Mucosa of descending colon (tissue), 1 donor: Measurements from ENCODE around the genes INPP5E and SEC16A.

DNA sequence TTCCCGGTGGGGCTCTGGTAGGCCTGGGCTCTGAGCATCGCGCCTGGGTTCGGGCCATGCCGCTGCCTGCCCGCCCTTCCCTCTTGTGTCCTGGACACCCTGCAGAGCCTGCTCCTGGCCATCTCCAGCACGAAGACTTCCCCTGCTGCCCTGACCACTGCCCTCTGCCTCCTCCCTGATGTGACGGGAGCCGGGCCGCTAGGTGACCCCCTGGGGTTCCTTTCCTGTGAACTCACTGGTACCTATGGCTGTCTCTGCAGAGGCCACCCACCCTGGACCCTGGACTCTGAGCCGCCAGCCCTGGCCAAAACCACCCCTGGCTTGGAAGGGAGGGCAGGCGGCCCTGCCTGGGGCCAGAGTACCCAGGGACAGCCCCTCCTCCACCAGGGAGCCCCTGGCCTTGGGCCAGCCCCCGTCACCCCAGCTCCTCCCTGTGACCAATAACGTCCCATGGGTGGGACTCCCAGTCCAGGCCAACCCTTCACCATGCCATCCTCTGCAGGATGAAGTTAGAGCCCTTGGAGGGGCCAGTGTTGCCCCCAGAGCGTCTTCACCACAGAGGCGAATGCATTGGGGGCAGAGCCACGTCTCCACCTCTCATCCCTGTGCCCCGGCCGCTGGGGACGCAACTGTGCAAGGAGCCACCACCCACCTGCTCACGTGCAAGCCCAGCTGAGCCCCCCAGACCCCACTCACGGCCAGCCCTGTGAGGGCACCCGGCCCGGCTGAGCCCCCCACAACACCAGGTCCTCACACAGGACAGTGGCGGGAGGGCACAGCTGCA lies 33.1 kb upstream of the UBAC1 start:
- PRO-cap = no peak

DNA sequence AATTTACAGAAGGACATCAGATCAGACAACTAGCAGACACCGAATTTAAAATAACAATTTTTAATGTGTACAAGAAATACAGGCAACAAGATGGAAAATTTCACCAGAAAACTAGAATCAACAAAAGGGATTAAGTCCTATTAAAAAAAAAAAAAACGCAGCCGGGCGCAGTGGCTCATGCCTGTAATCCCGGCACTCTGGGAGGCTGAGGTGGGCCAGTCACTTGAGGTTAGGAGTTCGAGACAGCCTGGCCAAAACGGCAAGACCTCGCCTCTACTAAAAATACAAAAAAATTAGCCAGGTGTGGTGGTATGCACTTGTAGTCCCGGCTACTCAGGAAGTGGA lies 64.3 kb upstream of the UBAC1 start:
- PRO-cap = no peak

DNA sequence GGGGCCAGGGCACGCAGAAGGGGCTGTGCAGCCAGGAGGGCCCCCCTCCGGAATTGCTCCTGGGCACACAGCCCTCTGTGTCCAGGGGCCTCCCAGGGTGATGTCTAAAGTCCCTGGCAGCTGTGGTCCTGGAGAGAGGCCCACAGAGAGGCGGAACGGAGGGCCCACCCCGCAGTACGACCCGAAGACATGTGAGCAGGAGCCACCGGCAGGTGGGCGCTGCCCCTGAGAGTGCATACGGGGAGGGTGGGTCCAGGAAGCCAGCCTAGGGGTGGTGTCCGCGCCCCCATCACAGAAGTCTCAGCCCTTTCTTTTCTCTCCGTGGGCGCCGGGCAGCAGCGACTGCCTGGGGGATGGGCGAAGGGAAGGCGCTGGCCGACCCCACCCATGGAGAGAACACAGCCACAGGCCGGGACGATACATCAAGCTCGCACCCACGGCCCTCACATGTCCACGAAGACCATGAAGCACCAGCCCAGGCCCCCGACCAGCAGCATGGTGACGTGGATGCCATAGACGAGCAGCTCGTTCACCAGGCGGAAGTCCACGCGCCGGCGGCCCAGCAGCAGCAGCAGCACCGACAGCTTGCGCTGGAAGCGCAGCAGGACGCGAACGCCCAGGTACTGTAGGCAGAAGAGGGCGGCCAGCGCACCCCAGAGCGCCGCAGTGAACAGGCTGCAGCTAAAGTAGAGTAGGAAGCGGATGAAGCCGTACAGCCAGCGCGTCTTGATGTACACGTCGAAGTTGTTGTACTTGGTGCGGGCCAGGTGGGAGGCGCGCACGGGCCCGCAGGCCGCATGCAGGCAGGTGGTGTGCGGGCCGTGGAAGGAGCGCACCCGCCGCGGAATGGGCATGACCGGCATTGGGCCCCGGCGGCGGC lies 2.4 kb downstream of the TMEM250 start:
- PRO-cap = no peak

DNA sequence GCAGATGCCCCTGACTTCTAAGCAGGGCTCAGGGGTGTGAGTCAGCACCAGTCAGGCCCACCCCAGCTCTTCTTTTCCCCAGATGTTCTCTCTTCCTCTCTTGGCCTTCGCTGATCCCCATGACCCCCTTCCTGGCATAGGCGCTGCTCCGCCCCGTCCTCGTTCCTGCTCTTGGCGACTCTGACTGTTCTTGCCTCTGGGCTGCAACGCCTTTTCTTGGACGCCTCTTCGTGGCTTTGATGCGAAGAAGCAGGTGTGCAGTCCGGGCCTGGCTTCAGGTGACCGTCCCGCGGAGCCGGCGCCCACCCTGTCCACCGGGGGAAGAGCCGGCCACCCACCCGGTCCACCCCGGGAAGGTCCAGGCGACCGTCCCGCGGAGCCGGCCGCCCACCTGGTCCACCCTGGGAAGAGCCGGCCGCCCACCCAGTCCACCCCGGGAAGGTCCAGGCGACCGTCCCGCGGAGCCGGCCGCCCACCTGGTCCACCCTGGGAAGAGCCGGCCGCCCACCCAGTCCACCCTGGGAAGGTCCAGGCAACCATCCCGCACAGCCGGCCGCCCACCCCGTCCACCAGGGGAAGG lies 6.0 kb upstream of the QSOX2 start:
- PRO-cap = unidirectional peak, minus-strand start at position 285 of the sequence

- PRO-cap = no peak
Measured at GRCh38 chr9:136254303-136255110, 8.9 kb upstream of the QSOX2 start.

- PRO-cap = no peak
Measured at GRCh38 chr9:136328025-136328247, 597 bp downstream of the GPSM1 start.

- PRO-cap = no peak
Measured at GRCh38 chr9:136331234-136331789, 4.0 kb downstream of the GPSM1 start.

DNA sequence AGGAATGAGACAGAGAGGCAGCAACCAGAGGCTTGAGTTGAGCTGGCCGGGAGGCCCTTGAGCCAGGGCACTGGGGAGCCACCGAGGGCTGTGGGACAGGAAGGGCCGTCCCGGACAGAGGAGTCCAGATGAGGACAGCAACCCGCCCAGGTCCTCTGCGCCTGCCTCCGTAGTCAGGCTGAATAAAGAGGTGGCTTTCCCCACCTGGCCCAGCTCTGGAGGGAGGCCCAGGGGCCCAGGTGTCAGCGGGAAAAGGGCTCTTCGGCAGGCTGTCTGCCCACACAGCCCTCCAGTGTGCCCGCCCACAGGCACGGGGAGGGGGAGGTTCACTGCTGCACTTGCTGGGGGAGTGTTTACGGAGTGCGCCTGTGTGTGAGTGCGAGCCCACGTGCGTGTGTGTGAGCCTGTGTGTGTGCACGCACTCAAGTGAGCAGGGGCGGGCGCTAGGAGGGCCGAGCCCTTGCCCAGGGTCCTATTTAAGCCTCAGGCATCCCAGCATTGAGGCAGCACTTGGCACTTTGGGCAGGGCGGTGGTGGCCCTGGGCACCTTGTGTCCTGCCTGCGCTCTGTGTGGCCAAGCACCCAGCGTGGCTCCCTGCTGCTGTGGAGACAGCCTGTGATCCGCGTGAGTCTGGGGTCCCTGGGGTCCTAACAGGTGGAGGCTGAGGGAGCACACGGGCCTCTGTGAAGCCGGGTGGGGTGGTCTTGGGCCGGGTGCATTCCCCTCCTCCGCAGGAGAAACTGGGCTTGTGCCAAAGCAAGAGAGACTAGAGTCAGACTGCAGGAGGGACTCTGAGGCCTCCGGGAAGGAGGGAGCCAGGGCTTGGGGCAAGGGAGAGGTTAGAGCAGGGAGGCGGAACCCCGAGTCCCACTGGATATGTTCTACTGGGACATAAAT lies 10.8 kb downstream of the DNLZ start:
- PRO-cap = no peak

- PRO-cap = no peak
Measured at GRCh38 chr9:136361639-136362174, 1.8 kb downstream of the DNLZ start.

DNA sequence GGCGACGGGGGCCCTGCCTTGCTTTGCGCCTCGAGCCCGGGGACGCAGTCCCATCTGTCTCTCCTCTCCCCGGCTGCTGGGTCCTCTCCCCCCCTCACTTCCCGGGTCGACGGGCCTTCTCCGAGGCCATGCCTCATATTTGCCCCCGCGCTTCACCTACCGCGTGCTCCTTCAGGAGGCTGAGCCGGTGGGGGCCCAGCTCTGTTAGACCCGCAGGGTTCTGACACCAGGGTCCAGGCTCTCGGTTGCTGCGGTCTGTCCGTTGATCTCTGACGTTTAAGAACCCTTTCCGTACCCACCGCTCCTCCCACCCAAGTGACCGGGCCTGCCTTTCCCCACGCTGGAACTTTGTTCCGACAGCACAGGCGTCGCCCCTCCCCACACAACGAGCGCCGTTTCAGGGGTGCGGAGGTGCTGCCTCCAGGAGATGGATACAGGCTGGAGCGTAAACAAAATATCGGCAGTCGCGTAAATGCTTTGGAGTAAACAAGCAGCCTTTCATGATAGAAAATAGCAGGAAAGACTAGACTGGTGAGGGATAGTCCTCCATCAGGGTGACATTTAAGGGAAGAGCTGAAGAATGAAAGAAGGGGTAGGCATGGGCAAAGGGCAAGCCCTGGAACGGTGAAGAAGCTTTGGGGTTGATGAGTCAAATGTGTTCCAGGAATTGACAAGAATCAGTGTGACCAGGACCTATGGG lies 567 bp downstream of the PMPCA start:
- PRO-cap = no peak

DNA sequence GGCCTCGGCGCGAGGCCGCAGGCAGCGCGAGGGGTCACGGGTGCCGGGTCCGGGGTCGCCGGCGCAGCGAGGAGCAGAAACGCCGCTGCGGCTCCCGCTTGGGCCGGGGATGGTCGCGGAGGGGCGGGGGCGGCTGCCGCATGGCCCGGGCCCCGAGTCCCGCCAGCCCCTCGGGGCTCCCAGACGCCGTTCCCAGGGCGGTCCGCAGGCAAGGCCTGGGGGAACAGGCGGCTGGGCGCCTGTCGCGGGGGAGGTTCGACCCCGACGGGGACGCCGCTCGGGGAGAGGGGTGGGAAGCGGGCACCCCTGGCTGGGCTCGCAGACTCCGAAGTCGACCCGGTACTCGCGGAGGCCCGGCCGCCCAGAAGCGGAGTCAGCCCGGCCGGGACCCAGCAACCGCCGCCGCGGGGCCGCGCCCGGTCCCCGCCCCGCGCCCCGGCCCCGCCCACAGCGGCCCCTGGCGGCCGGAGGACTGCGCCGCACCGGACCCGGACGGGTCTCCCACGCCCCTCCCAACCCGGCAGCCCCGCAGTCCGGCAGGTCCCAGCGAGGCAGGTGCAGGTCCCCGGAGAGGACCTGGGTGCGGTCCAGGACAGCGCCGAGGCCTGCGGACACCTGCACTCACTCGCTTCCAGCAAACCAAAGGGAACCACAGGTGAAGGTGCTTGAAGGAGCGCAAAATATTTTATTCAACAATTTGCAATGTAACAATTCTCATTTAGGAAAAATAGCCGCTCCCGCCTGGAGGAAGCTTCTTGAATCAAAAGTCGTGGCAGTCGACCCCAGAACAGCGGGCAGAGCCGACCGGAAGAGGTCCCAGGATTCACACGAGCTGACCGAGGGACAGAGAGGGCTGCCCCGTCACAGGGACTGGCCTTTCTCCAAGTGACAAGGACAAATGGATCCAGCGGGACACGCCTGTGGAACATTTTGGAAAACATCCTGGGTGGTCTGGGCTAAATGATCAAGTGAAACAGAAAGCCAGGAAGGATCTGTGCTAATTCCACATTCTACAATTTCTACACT lies at the start of gene INPP5E:
INPP5E (minus strand) TSS at position 406 of the 1,026 bp plus-strand sequence.
- PRO-cap = unidirectional peak, minus-strand start at position 406 of the sequence

- PRO-cap = unidirectional peak, minus-strand start at chr9:136483040; unidirectional peak, plus-strand start at chr9:136483563
Measured at GRCh38 chr9:136482855-136483673, at the start of gene SEC16A. Gene SEC16A (minus strand): TSS chr9:136483040.

DNA sequence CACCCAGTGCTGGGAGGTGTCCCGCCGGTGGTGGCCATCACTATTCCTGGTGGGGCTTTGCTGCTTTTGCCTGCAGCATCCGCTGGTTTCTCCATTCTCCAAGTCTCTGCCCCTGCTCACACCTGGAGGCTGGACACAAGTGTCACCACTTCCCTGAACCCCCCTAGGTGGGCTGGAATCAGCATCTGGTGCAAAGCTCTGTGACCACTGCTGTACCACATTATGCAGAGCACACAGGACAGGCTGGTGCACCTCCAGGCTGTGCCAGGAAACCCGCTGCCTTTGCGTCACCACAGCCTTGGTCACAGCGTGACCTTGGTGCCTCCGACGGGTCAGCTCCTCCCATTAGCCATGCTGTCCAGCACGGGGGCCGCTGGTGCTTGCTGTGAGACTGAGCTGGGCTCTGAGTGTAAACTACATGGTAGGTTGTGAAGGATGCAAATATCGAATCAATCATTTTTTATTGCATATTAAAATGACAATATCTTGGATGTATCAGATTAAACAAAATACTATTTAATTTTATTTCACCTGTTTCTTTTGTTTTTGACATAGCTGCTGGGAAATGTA lies 2.8 kb upstream of the SEC16A start:
- PRO-cap = no peak

- PRO-cap = bidirectional peak, plus-strand start at chr9:136526822, minus-strand start at chr9:136526791
Measured at GRCh38 chr9:136526553-136527074, 19.2 kb downstream of the NOTCH1 start.

GRCh38 chr9:136564357-136565181 lies 18.7 kb upstream of the NOTCH1 start:
- PRO-cap = no peak

DNA sequence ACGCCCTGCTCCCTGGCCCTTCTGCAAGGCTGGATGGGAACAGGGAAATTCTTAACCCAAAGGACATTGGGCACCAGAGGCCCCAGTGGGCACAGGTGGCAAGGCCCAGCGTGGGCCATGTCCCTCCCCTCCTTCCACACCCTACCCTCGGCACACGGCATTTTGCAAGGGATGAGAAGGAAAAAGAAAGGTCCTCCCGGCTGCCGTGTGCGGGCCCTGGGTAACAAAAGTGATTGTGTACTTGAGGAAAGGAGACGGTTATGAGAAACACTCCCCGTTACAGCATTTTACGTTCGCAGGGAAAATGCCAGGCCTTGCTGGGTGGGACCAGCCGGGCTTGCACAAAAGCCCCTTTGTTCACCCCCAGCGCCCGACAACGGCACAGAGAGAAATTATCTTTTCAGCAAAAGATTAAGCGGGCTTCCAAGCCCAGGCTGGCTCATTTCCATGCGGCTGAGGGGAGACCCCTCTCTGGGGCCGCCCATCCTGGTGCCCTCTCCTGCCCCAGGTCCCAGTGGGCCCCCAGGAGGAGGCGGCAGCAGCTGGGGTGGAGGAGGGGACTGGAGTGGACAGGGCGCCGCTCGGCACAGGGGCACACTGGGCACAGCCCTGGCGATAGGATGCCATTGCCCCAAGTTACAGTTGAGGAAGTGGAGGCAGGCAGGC lies 50.7 kb upstream of the NOTCH1 start:
- PRO-cap = bidirectional peak, plus-strand start at position 409 of the sequence, minus-strand start at position 231 of the sequence

DNA sequence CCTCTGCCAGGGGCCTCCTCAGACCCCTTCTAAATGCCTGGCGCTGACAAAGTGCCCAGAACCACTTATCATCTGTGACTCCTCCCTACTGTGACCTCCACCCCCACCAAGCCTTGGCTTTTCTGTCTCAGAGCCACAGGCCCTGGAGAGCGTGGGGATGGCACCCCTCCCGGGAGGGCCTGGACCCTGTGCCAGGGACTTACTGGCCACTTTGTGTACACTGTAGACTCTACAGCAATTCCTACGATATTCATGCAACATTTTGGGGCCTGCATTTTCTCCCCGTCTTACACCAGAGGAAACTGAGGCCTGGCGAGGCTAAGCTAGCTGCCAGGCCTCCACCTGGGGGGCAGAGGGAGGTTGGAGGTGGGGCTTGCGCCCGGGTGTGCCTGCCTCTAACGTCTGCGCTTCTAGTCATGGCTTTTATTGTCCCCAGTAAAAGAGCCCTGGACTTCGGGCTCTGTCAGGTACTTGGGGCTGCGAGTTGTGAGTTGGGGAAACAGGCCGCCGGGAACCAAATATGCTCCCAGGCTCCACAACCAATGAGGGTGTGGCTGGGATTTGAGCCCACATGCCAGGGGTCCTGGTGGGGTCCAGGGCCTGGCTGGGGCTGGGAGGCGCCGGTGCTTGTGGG lies 57.2 kb upstream of the NOTCH1 start:
- PRO-cap = unidirectional peak, plus-strand start at position 482 of the sequence

DNA sequence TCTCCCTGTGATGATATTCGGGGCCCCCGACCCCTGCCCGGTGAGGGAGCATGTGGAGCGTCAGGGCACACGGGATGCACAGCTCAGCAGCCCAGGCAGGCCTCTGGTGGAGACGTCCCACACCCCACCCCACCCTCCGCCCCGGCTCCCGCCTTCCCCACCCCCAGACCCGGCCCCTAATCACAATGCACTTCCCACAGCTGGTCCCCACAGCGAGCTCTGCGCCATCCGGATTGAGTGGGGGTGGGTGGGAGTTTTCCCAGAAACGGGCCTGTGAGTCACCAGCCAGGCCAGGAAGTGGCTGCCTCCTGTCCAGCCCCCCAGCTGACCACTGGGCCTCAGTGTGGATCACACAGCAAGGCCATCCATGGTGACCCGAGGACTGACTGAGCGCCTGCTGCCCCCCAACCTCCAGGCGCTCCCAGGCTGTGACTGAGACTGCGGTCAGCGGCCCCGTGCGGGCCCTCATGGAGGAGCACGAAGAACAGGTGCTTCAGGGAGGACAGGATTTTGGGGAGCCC lies 48.4 kb upstream of the EGFL7 start:
- PRO-cap = bidirectional peak, plus-strand start at position 331 of the sequence, minus-strand start at position 103 of the sequence

GRCh38 chr9:136615187-136616016 lies 47.3 kb upstream of the EGFL7 start:
- PRO-cap = unidirectional peak, minus-strand start at chr9:136615446

DNA sequence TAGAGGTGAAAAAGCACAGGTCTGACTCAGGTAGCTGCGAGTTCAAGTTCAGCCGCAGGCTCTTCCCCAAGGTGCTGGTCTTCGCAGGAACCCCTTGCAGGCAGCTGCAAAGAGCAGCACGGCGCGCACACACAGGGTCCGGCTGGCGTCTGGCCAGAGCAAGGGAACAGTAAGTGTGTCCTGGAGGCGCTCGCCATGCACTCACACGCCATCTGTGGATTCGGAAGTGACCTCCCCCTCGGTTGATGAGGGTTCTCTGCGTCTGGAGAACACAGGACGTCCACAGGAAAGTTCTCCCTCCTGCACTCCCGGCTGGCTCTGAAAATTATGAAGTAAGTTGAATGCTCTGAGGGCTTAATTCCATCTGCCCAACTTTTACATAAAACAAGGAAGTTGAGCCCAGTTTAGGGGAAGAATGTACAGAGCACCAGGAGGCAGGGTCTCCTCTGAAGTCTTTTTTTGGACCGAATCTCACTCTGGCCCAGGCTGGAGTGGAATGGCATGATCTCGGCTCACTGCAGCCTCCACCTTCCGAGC lies 13.9 kb upstream of the EGFL7 start:
- PRO-cap = no peak